Metastatic Breast Carcinoma in the Ovary (tissue), 3 donors: ENCODE data around the gene IFNGR1.

DNA sequence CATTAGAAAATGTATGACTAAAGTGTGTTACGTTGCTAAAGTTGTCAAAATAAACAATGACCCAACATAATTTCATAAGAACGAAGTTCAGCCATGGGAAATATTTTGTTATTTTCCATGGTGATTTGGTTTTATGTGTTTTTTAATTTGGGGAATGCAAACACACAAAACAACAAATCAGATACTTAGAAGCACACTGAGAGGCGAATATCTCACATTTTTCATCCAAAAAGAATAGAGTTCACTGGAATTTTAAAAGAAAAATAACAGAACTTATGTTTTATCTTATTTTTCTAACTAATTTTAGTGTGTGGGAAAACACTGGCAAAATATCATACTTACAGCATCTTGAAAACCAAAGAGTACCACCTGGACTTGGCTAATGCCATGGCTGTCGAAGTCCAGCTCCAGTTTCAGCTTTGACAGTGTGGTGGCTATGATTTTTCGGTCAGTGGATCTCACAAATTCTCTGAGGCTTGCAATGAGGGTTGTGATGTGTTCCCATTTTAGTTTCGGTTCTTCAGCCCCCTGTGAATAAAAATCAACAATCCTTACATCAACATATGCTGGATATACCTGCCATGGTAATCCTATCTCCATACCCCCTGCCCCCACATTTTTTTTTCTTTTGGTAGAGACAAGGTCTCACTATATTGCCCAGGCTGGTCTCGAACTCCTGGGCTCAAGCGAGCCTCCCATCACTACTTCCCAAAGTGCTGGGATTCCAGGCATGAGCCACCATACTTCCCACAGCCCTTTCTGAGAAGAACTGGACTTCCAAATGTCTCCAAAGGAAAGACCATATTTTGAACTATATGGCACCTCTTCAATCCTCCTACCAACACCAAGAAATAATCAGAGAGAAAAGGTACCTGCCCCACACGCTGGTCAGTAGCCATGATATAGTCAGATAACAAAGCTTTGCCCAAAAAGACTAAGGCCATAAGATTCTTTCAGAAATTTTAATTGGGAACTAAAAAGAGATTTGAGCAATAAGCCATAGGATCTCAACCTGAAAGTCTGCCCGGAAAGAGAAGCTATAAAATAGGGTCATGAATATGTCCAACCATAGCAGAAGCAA lies 33.3 kb upstream of the MAP7 start:
- PRO-cap, 3 experiments, result no peak in any of the 3 experiments

DNA sequence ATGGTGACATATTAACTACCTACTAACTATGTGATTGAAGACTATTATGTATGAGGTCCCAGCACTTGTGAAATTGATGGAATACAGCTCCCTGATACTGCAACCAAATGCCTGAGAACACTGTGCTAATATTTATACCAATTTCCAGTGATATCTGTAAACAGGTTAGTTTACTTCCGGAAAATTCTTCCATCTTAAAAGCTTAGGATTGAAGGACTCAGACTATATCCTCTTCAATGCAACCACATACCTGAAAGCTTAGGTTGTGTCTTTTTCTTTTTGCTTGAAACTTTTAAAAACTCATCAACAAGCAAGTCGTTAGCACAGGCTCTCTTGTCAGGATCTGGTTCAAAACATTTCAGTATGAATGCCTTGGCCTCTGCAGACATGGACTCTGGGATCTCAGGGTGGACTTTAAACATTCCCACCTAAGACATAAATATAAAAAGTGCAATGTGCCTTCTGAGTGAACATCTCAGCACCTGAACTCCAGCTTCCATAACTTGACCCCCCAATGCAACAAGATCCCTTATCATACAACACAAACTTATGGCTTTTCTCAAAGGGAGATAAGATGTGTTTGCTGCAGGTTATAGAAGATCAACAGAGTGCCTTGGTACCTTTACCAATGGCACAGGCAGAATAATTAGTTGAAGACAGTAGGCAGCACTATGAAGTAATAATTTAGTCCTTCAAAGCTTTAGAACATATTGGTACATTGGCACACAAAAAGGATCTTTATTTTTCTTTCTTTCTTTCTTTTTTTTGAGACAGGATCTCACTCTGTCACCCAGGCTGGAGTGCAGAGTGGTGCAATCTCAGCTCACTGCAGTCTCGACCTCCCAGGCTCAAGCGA lies 51.6 kb upstream of the MAP7 start:
- PRO-cap, 3 experiments, result no peak in any of the 3 experiments

DNA sequence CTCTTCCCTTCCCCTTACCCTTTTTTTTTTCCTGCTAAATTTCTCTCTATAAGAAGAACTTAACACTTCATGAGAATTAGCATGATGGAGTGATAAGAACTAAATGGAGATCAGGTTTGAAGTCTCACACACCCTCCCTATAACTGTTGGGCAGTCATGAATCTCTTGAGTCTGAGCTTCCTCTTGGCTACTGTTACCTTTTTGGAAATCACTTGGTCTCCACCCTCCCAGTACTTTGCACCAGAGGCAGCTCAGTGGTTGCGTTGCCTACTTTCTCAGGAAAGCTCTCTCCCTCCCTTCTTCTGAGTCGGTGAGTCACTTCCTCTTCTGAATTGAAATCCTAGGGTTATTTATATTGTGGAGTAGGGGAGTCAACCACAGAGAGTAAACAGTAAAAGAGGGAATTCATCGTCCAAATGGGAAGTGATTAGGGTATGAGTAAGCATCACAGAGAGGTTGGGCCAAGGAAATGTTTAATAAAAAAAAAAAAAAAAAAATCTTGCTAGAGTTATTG lies 60.0 kb upstream of the MAP7 start:
- PRO-cap, 3 experiments, result peak in 2 of 3 experiments; most common minus-strand start position 173 of the sequence (in 2)

- PRO-cap, 3 experiments, result no peak in any of the 3 experiments
Observed at GRCh38 chr6:136639300-136640054, 89.3 kb upstream of the MAP7 start.

DNA sequence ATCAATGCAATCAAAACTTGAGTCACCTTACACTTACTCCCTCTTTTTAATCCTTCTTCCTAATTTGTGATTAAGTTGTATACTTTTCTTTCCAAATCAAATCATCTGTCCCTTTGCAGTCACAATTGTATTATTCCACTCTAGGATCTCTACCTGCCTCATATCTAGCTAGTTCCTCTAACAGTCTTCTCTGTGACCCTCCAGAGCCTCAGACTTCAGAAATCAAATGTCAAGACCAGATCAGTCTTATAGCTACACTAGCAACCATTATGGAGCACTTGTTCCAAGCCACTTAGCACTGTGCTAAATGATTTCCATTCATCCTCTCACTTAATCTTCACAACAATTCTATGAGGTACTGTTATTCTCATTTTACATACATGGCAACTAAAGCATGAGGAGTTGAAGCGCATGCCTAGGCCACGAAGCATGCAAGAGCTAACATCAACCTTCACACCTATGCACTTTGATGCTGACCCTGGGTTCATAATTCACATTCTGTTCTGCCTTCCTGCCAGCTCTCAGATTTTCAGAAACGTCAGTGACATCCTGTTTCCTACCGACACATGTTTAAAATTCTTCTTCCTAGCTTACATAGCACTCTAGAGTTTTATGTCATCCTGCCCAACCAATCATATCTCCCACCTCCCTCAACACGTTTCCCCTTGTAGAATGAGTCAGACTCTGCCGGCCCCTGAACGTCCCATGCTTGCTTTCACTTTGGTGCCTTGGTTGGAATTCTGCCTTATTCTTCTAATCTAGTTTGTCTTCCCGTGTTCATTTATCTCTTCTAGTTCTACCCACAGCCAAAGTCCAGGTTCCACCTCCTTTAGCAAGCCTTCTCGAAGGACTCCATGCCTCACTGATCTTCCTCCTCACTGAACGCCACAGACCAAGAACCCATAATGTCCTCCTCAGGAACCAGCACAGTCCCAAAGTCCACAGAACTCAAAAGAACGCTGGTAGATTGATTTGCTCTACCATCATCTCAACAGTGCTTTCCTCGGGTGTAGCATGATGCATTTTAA lies 97.1 kb upstream of the MAP7 start:
- PRO-cap, 3 experiments, result no peak in any of the 3 experiments

DNA sequence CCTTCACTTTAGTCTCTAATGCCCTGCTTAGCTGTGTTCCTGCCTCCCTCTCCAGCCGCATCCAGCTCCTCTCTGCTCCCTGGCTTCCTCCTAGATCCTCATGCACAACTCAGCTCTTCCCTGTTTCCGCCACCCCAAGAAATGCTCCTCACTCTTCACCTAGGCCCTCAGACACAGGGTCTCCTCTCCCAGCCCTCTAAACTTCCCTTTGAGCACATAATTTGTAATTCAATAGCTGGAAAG lies 37.2 kb downstream of the MAP3K5 start:
- PRO-cap, 3 experiments, result no peak in any of the 3 experiments

DNA sequence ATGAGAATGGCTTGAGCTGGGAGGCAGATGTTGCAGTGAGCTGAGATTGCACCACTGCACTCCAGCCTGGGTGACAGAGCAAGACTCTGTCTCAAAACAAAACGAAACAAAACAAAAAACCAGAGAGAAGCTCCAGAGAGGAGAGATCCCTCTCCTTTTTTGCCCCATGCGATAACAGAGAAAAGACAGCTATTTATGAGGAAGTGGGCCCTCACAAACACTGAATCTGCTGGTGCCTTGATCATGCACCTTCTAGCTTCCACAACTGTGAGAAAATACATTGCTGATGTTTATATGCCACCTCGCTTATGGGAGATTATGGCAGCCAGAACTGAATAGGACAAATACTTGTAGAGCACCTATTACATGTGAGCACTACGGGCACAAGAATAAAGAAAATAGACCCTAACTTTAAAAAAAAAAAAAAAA lies 31.4 kb downstream of the MAP3K5 start:
- PRO-cap, 3 experiments, result no peak in any of the 3 experiments

- PRO-cap, 3 experiments, result no peak in any of the 3 experiments
Observed at GRCh38 chr6:136790062-136790261, 2.3 kb downstream of the MAP3K5 start.

GRCh38 chr6:136956933-136957730 lies 35.0 kb downstream of the SLC35D3 start:
- PRO-cap, 3 experiments, result no peak in any of the 3 experiments

DNA sequence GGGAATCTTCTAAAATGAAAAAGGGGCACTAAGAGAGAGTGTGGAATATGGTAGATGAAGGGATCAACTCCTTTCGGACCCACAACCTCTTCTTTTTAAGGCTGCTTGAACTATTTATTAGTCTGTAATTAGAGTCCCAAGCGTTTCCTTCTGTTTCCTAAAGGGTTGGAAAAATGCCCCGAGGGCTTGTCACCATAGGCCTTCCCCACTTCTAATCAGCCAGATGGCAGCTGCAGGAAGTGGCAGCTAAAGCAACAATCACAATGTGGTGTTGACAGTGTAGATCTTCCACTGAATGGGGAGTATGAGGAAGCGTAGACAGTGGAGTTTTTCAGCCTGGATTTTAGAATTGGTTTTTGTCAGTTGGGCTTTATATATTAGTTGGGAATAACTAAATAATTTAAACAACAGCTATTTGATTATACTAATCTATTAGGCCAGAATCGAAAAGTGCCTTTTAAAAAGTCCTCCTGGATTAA lies 40.6 kb downstream of the SLC35D3 start:
- PRO-cap, 3 experiments, result no peak in any of the 3 experiments

GRCh38 chr6:137045461-137045824 lies 678 bp upstream of the IL20RA start:
- PRO-cap, 3 experiments, result peak in 2 of 3 experiments; most common plus-strand start chr6:137045576 (in 1); most common minus-strand start chr6:137045587 (in 1)

GRCh38 chr6:137211879-137212251 lies 7.3 kb downstream of the IFNGR1 start:
- PRO-cap, 3 experiments, result no peak in any of the 3 experiments

DNA sequence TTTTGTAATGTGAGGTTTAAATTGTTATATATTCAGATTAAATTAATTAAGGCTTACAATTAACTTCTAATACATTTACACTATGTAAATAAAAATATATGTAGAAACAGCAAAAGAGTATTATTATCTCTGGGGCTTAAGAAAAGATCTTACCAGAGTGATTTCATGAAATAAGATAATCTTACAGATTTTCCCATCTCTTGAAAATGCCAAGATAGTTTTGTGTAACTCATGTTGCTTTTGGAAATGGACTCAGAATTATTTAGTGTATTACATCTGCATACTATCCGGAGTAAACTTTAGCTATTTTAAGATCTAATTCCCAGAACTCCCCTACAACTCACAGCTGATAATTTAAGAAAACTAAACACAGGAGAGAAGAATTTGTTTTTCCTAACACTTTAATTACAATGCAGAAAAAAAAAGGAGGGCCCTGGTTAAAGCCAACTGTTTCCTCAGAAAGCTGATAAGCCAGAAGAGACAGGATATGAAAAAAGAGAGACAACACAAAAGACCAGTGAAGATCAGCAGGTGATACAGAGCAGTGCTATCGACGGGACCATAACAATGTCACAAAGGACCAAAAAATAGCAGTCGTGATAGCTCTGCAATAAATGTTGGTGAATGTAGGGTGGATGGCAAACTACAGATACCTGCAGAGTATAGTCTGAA lies 6.0 kb downstream of the IFNGR1 start:
- PRO-cap, 3 experiments, result peak in 1 of 3 experiments; most common plus-strand start position 517 of the sequence (in 1)

GRCh38 chr6:137218275-137219277 lies 609 bp downstream of the IFNGR1 start:
- PRO-cap, 3 experiments, result peak in 3 of 3 experiments; most common plus-strand start chr6:137218485 (in 2); most common minus-strand start chr6:137218495 (in 2)

DNA sequence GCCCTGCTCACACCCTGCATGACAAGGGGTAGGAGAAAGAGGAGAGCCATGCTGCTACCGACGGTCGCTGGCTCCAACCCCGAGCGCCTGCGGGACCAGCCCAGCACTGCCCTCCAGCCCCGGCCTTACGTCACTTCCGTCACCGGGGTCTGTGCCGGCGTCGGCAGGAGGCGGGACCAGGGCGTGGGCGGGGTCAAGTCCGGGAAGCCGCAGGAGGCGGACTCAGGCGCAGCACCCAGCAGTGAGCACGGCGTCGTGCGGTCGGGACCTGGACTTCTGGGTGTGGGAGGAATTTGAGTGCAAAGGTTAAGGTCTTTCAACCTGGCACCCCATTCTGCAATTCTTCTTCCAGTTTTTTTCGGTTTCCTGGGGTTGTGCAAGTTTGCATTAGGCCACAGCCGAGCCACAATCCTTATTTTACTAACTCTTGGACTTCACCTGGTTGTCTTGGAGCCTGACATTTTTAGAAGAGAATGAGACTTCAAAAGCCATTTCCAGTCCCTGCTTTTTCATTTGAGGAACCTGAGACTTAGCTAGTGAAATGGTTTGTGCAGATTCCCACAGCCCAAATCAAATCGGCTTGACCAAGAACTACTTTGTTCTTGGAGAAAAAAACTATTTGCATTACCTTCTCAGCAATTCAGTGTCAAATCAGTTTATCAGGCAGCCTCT lies at the start of gene IFNGR1:
Gene IFNGR1, minus strand, starts transcription at position 108 of the 672 bp plus-strand sequence.
- PRO-cap, 3 experiments, result peak in 3 of 3 experiments; most common plus-strand start position 231 of the sequence (in 2); most common minus-strand start position 127 of the sequence (in 3)

- PRO-cap, 3 experiments, result no peak in any of the 3 experiments
Observed at GRCh38 chr6:137241575-137242149, 22.5 kb upstream of the IFNGR1 start.

GRCh38 chr6:137353749-137354490 lies 134.7 kb upstream of the IFNGR1 start:
- PRO-cap, 3 experiments, result no peak in any of the 3 experiments

DNA sequence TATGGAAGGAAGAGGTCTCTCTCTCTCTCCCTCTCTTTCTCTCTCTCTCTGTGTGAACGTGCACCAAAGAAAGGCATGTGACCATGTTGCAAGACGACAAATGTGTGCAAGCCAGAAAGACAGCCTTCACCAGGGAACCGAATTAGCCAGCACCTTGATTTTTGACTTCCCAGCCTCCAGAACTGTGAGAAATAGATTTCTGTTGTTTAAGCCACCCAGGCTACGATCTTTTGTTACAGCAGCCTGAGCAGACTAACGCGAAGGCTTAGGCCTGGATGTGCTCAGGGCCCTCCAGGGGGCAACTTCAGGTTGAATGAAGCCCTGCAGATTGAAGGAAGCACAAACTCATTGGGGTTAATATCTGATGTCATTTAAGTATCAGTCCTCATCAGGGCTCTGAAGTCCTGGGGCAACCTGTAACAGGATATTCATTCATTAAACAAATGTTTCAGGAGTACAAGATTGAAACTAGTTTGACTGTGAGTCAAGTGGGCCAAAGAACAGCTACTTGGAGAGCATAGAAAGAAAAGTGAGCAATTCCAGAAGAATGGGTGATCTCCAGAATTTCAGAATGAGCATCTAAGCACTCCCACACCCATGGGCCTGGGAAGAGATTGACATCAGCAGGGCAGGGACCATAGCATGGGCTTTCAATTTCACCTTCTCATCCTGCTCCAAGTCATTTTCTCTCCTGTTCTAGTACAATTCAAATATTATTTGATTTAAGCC lies 157.3 kb upstream of the TNFAIP3 start:
- PRO-cap, 3 experiments, result no peak in any of the 3 experiments

DNA sequence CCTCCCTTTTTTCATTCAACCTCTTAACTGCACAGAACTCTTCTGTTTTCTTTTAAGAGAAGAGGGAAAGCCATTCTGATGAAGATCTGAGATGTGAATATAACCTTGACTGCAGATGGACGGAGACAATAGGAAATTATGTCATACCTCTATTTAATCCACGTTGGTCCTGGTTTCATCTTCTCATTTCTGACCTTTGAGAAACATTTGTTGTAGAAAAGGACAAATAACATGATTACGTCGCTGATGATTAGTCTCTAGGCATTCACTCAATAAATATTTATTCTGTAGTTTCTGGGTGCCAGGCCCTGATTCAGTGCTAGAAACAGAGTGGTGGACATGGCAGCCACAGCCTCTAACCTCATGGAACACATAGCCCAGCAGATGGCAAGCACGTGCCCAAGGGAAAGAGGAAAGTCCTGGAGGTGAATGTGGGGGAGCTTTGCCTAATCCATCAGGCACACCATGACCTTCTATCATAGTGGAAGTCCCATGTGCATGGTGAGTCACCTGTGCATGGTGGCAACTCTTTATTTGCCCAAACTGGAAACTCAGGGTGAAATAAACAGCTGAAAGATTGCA lies 143.2 kb upstream of the TNFAIP3 start:
- PRO-cap, 3 experiments, result no peak in any of the 3 experiments

- PRO-cap, 3 experiments, result no peak in any of the 3 experiments
Observed at GRCh38 chr6:137734923-137735284, 132.2 kb upstream of the TNFAIP3 start.